Cerebellum (tissue), 5 donors: ENCODE measurements around a stretch of chr2.

GRCh38 chr2:238174596-238175334, 16.0 kb downstream of the ERFE start:
- PRO-cap, 3 experiments: no peak in any of the 3 experiments
- RAMPAGE, long total RNA: no peak

- PRO-cap, 3 experiments: no peak in any of the 3 experiments
- RAMPAGE, long total RNA: no peak
Measured at GRCh38 chr2:238187886-238188730, 15.4 kb downstream of the ILKAP start.

DNA sequence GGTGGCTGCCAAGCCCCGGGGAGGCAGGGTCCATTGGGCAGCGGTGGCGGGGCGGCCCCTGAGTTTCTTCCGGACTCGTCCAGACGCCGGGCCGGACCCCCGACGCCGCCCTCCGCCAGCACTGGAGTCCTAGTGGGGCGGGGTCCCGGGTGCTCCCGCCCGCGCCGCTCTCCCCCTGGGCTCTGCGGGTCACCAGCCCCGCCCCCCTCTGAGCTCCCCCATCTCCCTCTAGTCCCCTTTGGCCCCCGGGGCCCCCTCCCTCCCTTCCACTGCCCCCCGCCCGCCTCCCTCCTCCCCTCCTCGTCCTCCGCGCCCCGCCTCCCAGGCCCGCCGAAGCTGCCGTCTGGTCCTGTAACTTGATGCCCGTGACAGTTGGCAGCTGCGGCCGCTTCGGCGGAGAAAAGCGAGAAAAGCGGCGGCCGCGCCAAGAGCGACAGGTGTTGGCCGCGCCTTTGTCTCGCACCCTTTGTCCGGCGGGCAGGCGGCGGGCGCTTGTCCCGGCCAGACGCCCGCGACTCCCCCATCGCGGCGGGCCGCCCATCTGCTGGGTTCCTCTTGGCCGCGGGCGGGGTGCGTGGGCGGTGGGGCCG, 798 bp upstream of the HES6 start:
- PRO-cap, 3 experiments: no peak in any of the 3 experiments
- RAMPAGE, long total RNA: start-site peak on the minus strand centred at position 134 of the sequence, 66 bp wide, 19 and 20 reads in 2 replicates

DNA sequence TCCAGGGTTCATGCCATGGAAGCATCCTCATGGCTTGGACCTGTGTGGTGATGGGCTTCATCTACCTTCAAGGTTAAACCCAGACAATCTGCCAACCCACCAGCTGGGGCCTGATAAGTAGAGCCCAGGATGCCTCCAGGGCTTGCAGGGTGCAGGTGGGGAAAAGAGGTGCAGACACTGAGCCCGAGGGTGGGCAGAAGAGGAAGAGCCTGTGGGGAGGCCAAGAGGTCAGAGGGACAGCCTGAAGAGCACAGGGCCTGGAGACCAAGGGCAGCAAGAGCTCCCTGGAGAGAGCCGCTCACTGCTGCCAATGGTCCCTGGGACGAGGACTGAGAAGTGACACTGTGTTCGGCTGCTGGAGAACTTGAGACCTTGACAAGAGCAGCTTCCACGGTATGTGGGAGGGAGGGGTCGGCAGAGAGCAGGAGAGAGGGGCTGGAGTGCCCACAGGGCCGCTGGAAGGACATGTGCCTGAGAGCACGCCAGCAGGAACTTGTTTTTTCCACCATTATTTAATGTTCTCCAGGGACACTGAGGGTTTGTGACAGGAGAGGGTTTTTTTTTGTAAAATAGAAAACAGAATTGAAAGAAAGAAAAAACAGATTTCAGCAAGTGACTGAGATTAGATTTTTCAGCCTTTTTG, 8.2 kb upstream of the HES6 start:
- PRO-cap, 3 experiments: no peak in any of the 3 experiments
- RAMPAGE, long total RNA: no peak

DNA sequence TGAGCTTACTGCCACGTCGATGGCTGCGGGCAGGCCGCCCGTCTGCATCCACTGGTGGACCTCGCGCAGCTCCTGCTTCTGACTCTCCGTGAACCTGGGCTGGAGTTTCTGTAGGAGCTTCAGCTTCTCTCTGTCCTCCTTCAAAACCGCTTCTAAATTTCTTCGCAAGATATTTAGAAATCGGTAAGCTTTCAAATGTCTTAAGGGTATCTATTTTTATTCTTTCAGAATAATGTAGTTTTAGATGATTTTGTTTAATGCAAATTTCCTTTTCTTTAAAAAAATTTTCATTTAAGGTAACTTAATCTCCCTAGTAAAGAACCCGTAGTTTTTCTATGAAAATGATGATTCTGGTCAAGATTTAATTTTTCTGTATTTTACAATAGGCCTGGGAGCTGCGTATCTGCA, 9.2 kb upstream of the HES6 start:
- PRO-cap, 3 experiments: no peak in any of the 3 experiments
- RAMPAGE, long total RNA: no peak

- PRO-cap, 3 experiments: no peak in any of the 3 experiments
- RAMPAGE, long total RNA: no peak
Measured at GRCh38 chr2:238255510-238256126, 15.8 kb upstream of the HES6 start.

GRCh38 chr2:238281976-238282380, 6.4 kb downstream of the PER2 start:
- PRO-cap, 3 experiments: no peak in any of the 3 experiments
- RAMPAGE, long total RNA: no peak

- PRO-cap, 3 experiments: no peak in any of the 3 experiments
- RAMPAGE, long total RNA: no peak
Measured at GRCh38 chr2:238289865-238290018, 1.3 kb upstream of the PER2 start.

- PRO-cap, 3 experiments: no peak in any of the 3 experiments
- RAMPAGE, long total RNA: no peak
Measured at GRCh38 chr2:238294615-238295108, 6.3 kb upstream of the PER2 start.

- PRO-cap, 3 experiments: peak in 1 of 3 experiments; most common plus-strand start chr2:238427456 (in 1); most common minus-strand start chr2:238427355 (in 1)
- RAMPAGE, long total RNA: no peak
Measured at GRCh38 chr2:238427199-238427883, 614 bp downstream of the ASB1 start.

DNA sequence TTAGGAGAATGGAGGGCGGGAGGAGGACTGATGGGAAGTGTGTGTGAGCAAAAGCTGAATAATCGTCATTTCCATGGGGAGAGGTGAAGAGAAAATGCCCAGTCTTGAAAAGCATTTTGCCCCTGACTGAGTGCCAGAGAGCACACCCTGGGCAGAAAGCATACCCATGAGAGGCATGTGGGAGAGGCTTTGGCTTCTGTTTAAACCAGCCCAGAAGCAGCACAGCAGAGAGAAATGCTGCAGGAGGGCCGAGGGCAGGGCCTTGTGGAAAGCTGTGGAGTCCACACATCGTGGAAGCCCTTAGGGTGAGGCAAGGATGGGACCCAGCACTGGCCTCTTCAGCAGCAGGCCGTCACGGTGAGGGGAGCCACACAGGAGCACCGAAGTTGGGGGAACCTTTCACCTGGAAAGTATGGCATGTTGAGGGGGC, 27.7 kb downstream of the ASB1 start:
- PRO-cap, 3 experiments: no peak in any of the 3 experiments
- RAMPAGE, long total RNA: no peak

GRCh38 chr2:238699849-238700514, 147.9 kb upstream of the TWIST2 start:
- PRO-cap, 3 experiments: no peak in any of the 3 experiments
- RAMPAGE, long total RNA: no peak

DNA sequence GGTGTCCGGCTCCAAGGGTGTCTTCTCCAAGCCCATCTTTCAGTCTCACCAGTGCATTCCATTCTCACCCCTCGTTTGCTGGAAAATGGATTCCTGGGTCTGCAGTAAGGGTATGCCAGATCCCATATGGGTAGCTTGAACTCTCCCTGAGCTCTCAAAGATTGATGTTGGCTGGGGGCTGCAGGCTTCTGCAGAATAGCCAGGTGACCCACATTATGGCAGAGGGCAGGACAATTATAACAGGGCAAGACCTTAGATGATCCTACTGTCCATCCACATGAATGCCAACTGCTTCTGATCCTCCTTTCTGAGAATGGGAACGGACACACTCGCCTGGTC, 144.3 kb upstream of the TWIST2 start:
- PRO-cap, 3 experiments: peak in 1 of 3 experiments; most common minus-strand start position 214 of the sequence (in 1)
- RAMPAGE, long total RNA: no peak

DNA sequence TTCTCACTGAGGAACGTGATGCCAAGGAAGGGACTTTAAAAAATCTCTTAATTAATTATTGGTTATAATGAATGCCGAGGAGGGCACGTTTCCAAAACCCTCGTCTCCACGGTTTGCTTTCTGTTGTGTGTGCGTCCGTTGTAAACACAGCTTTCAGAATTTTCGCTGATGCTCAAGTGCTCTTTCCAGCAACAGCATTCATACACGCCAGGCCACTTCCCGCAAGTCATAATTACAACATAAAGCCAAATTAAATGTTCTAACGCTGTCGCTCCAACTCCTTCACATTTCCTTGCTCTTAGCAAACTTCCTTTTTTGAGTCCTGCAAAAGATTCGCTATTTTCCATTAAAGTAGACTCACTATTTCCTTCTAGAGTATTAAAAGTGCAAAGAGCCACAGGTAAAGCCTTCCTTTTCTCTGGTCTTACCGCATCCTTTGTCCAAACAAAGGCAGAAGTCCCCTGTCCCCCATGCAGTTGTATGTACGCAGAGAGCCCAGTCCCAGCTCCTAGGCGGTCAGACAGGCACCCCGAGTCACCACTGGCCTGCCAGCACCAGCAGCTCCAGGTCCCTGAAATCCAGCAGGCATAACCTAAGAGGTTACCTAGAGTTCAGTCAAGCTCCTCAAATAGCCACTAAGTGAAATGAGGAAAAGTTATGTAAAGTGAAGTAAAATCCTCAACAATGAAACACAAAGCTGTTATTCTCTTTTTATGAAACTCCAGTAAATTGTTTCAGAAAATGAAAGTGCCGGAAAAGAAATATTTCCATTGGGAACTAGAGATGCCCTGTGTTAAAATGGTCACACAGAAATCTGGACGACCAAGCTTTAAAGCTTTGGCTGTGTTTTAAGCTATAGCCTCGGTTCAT, 60.5 kb upstream of the TWIST2 start:
- PRO-cap, 3 experiments: no peak in any of the 3 experiments
- RAMPAGE, long total RNA: no peak

DNA sequence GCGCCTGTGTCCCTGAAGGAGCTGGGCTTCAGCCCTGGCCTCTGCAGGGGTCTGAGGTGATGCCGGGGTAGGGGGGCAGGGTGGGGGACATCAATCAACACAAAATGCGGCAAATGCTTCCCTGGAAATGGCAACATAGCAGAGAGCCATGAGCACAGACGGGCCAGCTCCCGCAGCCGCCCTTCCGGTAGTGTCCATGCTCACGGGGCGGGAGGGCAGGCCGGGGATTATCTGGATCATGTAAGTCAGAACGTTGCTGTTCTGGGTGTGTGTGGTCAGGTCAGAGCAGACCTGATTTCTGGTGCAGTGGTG, 56.5 kb upstream of the TWIST2 start:
- PRO-cap, 3 experiments: no peak in any of the 3 experiments
- RAMPAGE, long total RNA: no peak

GRCh38 chr2:238848194-238848790, 407 bp downstream of the TWIST2 start:
- PRO-cap, 3 experiments: no peak in any of the 3 experiments
- RAMPAGE, long total RNA: no peak

- PRO-cap, 3 experiments: no peak in any of the 3 experiments
- RAMPAGE, long total RNA: no peak
Measured at GRCh38 chr2:238853082-238853589, 5.3 kb downstream of the TWIST2 start.

DNA sequence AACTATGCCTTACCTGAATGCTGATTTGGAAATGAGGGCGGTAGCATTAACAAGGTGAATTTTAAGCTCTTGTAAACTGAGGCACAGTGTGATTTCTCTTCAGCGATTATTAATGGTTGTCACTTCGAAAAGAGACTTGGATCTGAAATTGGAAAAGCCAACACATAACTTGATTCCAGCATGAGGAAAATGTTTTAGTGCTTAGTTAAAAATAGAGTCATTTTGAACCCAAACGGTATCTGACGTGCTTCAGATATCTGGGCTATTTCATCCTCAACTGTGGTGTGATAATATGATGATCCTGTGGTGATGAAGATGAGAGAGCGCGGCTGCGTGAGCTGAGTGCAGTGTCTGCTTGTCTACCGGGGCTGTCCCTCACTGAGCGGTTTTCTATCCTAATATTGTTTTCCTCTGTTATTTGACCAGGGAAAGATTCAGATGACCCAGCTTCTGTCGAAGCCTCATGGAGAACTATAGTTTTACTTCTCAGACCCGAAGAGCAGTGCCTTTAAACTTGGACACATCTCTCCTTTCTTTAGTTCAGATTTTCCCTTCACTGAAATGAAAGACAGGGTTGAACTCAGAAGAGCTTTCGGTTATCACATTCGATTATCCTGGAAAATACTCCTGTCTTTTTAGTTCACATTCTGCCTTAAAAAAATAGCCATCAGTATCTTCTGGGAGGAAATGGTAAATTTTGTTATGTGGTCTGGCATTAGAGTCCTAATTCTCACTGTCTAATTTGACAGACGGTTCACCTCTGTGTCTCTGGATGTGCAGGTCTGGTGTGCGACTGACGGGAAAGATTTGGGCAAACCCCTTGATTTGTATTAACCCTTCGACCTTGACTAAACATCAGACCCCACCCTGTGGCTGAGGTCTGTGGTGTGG, 6.0 kb downstream of the TWIST2 start:
- PRO-cap, 3 experiments: no peak in any of the 3 experiments
- RAMPAGE, long total RNA: no peak

DNA sequence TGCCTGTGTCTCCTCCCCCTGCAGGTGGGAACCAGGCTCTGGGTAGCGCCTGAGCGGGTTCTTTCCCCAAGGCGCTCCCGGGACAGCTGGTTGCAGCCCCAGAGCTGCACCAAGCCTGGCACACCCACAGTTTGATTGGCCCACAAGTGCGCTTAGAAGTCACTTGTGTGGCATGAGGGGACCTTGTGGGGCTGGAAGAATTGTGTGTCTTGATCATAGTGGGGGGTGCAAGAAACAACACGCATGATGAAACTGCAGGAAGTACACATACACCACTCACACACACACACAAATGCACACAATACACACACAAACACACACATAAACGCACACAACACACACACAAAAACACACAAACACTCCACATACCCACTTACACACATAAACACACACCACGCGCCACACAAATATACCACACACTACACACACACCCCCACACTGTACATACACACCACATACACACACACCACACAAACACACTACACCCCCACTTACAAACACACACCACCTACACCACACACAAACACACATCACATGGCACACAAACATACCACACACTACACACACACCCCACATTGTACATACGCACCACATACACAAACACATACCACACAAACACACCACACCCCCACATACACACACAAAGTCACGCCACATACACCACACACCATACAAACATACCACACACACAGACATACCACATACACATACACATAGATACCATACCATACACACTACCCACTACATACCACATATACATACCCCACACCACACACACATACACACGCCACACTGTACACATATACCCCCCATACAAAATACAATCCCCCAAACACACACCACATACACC, 59.8 kb downstream of the TWIST2 start:
- PRO-cap, 3 experiments: no peak in any of the 3 experiments
- RAMPAGE, long total RNA: no peak

GRCh38 chr2:238911354-238911944, 63.6 kb downstream of the TWIST2 start:
- PRO-cap, 3 experiments: no peak in any of the 3 experiments
- RAMPAGE, long total RNA: no peak